Measurements from ENCODE around the gene MACROH2A2.

DNA sequence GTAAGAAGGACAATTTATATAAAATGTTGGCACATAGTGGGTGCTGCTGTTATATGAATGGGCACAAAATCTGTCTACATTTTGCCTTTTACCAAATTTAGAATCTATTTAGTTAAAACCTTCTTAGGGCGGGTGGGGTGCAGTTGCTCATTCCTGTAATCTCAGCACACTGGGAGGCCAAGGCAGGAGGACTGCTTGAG is 8.6 kb downstream of the SRGN start:
- RRBS: no CpG with 5 or more reads among the region's 1 CpG
CAGE:
- cytosol, long polyA plus RNA: no peak
- long polyA plus RNA: no peak
- nucleus, long polyA plus RNA: no peak

DNA sequence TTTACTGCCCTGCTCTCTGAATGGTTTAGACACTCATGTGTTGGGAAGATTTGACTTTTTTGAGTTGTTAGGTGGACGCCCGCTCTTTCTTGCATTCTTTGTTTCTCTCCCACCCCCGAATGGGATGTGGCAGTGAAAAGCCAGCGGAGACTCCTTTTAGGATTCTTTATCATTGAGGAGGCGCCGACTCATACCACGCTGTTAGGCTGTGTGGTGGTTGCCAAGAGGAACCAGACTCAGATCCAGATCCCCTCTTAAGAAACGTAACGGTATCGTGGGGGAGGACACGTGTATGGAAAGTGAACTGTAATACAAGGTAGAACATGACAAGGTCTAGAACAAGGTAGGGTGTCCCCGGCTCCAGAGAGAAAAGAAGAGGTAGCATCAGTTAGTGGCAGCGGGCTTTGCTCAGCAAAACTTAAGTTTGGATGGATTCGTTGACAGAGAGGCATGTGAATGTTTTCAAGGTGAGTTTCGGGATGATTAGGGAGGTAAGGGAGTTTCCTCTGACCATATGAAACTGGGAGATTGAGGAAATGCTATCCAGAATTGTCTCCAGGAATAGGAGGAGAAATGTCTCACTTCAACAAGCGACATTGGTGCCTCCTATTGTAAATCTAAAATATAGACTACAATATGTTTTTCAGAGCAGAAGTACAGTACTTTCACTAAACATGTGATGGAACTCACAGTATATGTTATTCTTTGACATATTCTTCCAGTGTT is 916 bp downstream of the SUPV3L1 start:
- RRBS: no CpG with 5 or more reads among the region's 16 CpGs
CAGE:
- cytosol, long polyA plus RNA: no peak
- long polyA plus RNA: no peak
- nucleus, long polyA plus RNA: no peak

DNA sequence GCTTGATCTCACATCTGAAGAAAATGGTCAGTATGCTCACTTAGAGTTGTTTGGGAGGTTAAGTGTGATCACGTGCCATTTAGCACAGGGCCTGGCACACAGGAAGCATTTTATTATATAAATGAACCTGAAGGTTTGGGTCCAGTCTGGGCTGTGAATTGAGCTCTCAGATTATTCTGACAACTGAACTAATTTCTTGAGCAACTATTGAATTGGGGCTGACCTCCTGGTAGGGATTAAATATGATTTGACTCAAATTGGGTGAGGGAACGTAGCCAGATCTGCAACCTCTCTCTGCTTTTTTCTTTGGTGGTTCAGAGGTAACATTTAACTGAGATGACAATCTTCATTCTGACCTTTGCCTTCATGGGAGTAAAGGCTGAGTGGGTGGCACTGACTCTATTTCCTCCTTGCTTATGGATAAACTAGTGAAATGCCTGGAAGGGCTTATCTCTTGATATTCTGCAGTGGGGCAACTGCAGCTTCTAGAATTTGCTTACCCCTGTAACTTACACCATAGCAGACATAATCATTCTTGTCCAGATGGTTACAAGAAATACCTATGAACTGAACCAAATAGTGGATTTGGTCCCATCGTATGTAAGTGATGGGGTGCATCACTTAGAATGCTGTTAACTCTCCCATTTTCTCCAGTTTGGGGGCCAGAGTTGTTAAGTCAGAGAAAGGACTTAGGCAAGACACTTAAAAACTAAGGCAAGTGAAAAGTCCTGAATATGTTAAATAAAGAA is 10.0 kb upstream of the HKDC1 start:
- RRBS: no CpG with 5 or more reads among the region's 3 CpGs
CAGE:
- cytosol, long polyA plus RNA: no peak
- long polyA plus RNA: no peak
- nucleus, long polyA plus RNA: no peak

GRCh38 chr10:69215337-69215810 is 4.8 kb upstream of the HKDC1 start:
- RRBS: no CpG with 5 or more reads among the region's 7 CpGs
CAGE:
- cytosol, long polyA plus RNA: no peak
- long polyA plus RNA: no peak
- nucleus, long polyA plus RNA: no peak

GRCh38 chr10:69316477-69316702 is 2.3 kb upstream of the HK1 start:
- RRBS: no CpG with 5 or more reads among the region's 2 CpGs
CAGE:
- cytosol, long polyA plus RNA: no peak
- long polyA plus RNA: no peak
- nucleus, long polyA plus RNA: no peak

GRCh38 chr10:69319007-69320160 is 737 bp downstream of the HK1 start:
- RRBS: under 1% methylated on average over 18 of the region's 65 CpGs
CAGE:
- cytosol, long polyA plus RNA: no peak
- long polyA plus RNA: no peak
- nucleus, long polyA plus RNA: no peak

DNA sequence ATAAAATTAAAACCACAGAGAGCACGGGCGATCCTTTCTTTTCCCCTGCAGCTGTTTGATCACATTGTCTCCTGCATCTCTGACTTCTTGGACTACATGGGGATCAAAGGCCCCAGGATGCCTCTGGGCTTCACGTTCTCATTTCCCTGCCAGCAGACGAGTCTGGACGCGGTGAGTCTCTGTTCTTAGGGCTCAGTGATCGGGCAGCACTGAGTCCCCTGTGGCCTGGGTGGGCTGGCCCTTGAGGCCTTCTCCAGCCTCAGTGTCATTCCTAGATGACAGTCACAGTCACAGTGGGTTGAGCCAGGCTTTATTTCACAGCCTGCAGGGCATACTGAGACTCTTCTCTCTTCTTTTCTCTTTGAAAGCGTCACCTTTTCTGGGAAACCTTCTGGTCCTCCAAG is 32.0 kb downstream of the TACR2 start:
- RRBS: no CpG with 5 or more reads among the region's 8 CpGs
CAGE:
- cytosol, long polyA plus RNA: no peak
- long polyA plus RNA: no peak
- nucleus, long polyA plus RNA: no peak

GRCh38 chr10:69391774-69392567 is 24.7 kb downstream of the TACR2 start:
- RRBS: no CpG with 5 or more reads among the region's 10 CpGs
CAGE:
- cytosol, long polyA plus RNA: no peak
- long polyA plus RNA: no peak
- nucleus, long polyA plus RNA: no peak

DNA sequence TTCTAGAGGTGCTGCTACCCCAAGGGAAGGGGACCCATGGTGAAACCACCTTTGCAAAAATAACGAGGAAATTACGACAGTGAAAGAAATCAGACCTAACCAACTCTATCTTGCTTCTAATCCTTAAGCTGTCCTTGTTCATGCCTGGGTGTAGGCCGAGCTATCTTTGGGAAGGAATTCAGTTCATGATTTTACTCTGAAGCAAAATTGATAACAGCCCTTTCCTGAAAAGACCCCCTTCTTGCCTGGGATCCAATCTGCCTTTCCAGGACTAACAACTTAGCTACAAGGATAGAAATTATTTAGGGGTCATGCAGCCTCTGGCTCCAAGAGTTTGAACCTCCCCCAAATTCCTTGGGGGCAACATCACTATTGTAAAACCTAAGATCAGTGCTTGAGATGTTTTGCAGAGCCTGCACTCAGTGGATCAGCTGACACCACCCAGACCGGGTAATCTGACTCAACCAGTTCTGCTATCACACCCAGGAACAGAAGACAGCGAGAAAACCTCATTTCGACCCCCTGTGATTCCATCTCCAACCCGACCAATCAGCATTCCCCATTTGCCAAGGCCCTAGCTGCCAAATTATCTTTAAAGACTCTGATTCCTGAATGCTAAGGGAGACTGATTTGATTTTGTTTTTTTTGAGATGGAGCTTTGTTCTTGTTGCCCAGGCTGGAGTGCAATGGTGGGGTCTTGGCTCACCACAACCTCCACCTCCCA is 5.4 kb downstream of the TACR2 start:
- RRBS: no CpG with 5 or more reads among the region's 7 CpGs
CAGE:
- cytosol, long polyA plus RNA: no peak
- long polyA plus RNA: no peak
- nucleus, long polyA plus RNA: no peak

DNA sequence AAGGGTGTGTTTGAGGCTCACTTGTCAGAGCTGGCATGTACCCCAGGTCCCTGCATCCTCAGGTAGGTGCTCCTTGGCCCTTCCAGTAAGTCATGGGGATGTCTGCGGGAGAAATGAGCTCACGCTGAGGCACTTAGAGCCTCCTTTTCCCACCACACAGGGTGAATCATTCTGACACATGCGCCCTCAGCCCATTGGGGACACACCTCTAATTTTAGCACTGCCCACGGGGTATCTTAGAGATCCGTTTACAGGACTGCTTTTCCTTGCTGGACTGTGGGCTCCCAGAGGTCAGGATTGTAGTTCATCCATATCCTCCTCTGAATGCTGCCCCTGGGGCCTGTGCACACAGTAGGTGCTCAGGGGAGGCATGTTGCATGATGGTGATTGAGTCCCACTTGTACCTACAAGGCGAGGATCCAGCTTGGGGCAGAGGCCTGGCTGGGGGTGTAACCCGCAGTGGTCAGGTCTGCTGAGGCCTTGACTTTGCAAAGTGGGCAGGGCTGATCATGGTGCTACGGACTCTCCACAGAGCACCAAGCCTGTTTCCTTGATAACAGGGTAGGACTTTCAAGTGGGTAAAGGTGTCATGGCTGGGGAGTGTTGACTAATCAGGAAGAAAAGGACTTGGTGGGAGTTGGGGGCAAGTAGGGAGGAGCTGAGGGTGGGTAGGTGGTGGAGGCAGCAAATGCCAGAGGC is 5.8 kb downstream of the TSPAN15 start:
- RRBS: no CpG with 5 or more reads among the region's 8 CpGs
CAGE:
- cytosol, long polyA plus RNA: no peak
- long polyA plus RNA: no peak
- nucleus, long polyA plus RNA: no peak

- RRBS: no CpG with 5 or more reads among the region's 7 CpGs
CAGE:
- cytosol, long polyA plus RNA: no peak
- long polyA plus RNA: no peak
- nucleus, long polyA plus RNA: no peak
These were observed 30.1 kb downstream of the TSPAN15 start for GRCh38 chr10:69481274-69481770.

GRCh38 chr10:69911494-69911838 is 109.8 kb downstream of the COL13A1 start:
- RRBS: no CpG with 5 or more reads among the region's 1 CpG
CAGE:
- cytosol, long polyA plus RNA: no peak
- long polyA plus RNA: no peak
- nucleus, long polyA plus RNA: no peak

- RRBS: no CpG with 5 or more reads among the region's 37 CpGs
CAGE:
- cytosol, long polyA plus RNA: start-site peak on the plus strand at chr10:70052841-70052879, 685 reads
- long polyA plus RNA: start-site peak on the plus strand at chr10:70052843-70052884, 818 and 580 reads in 2 replicates
- nucleus, long polyA plus RNA: start-site peak on the plus strand at chr10:70052844-70052883, 342 reads
These were observed at the start of gene MACROH2A2 for GRCh38 chr10:70052214-70052914. Gene MACROH2A2 (plus strand): TSS chr10:70052846.

GRCh38 chr10:70052915-70053450 is 337 bp downstream of the MACROH2A2 start:
- RRBS: 2% methylated on average over 35 of the region's 50 CpGs
CAGE:
- cytosol, long polyA plus RNA: no peak
- long polyA plus RNA: no peak
- nucleus, long polyA plus RNA: no peak

DNA sequence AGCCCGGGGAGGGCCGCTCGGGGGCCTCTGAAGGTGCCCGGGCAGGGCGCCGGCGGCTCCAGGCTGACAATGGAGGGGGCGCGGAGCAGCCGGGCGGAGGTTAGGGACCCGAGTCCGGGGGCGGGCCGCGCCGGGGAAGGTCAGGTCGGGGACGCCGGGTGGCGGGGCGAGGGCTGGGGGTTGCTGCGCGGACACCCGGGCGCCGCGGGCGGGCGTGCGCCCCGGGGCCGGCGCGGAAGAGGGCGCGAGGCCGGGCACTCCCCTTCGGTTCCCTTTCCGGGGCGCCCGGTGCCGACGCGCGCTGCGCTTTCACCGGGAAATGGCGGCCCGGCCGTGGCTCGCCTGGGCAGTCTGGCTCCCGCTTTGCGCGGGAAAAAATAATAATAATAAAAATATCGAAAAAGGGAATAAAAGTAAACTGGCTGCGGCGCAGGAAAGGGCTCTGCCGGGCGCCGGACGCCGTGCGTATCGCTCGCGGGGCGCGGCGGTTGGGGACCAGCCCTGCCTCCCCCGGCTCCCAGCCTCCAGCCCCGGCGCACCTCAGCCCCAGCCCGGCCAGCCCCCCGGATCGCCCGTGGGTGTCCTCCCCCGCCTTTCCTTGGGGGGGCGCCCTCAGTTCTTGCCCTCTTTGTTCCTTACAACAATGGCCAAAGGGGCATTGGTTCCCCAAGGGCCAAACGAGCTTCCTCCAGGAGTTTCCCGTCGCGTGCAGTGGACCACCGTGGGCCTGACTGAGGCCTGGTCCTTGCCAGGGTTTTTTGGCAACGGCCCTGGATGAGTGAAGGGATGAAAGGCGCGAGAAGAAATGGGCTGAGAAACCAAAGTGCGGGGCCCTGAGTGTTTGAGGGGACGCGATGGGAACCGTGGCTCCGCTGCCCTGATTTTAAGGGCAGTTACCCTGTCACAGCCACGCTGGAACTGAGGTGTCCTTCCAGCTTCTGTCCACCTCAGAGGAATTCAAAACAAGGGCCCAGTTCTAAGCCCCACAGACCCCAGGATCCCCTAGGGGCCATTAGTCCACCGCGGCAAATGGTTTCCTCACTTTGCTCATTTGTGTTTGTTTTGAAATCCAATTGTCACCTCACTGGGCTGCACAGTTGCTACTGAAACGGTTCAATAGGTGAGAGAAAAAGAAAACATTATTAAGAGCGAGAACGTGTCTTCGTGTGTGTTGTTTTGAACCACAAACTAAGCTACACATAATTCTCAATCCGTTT is 1.2 kb downstream of the MACROH2A2 start:
- RRBS: 3% methylated on average over 23 of the region's 100 CpGs
CAGE:
- cytosol, long polyA plus RNA: no peak
- long polyA plus RNA: no peak
- nucleus, long polyA plus RNA: no peak

DNA sequence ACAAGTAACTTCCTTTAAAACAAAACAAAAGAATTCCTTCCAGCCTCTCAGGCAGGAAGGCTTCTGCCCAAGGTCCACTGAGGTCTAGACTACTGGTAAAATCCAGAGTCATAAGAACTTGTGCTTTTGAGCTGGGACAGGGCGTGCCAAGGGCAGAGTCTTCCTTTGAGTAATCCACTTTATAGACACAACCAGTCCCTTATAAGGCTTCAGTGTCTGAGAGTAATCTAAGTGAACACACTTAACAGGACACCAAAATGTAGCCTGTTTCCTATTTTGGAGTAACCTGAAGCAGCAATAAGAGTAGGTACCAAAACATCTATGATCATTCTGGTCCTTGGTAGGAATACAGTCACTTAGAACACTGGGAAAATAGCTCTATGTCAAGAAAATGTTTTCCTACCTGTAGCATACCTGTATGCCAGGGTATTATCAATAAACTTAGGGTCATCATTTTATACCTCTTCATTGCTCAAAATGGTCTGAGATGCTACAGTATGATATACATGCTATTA is 5.2 kb downstream of the PPA1 start:
- RRBS: no CpG with 5 or more reads among the region's 1 CpG
CAGE:
- cytosol, long polyA plus RNA: no peak
- long polyA plus RNA: no peak
- nucleus, long polyA plus RNA: no peak

- RRBS: no CpG with 5 or more reads among the region's 2 CpGs
CAGE:
- cytosol, long polyA plus RNA: no peak
- long polyA plus RNA: no peak
- nucleus, long polyA plus RNA: no peak
These were observed 16.2 kb upstream of the NPFFR1 start for GRCh38 chr10:70300100-70300393.

- RRBS: no CpG with 5 or more reads among the region's 21 CpGs
CAGE:
- cytosol, long polyA plus RNA: no peak
- long polyA plus RNA: no peak
- nucleus, long polyA plus RNA: no peak
These were observed 40.0 kb upstream of the NPFFR1 start for GRCh38 chr10:70323692-70324401.

GRCh38 chr10:70381391-70381810 is 1.0 kb downstream of the LRRC20 start:
- RRBS: 16% methylated on average over 3 of the region's 15 CpGs
CAGE:
- cytosol, long polyA plus RNA: no peak
- long polyA plus RNA: no peak
- nucleus, long polyA plus RNA: no peak

GRCh38 chr10:70419841-70420272 is 15.9 kb downstream of the EIF4EBP2 start:
- RRBS: no CpG with 5 or more reads among the region's 6 CpGs
CAGE:
- cytosol, long polyA plus RNA: no peak
- long polyA plus RNA: no peak
- nucleus, long polyA plus RNA: no peak